Heart right ventricle (tissue), 2 donors: ENCODE measurements around a stretch of chr12.

DNA sequence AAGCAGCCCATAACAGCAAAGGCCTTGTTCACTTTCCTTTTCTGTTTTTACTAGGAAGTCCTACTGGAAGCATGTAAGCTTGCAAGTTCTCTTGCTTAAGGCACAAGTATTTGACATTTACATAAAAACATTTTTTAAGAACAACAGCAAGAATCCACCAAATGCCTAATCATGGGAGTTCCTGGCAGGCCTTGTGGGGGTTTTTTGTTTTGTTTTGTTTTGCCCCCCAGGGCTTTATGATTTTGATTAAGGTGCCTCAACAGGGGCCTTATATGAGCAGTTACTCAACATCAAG lies 50.7 kb upstream of the PRB2 start:
- PRO-cap, 2 experiments, result no peak in any of the 2 experiments

- PRO-cap, 2 experiments, result peak in 1 of 2 experiments; most common plus-strand start chr12:11651339 (in 1); most common minus-strand start chr12:11651269 (in 1)
Measured at GRCh38 chr12:11650794-11651600, 1.5 kb downstream of the ETV6 start.

- PRO-cap, 2 experiments, result no peak in any of the 2 experiments
Measured at GRCh38 chr12:11662775-11663207, 13.3 kb downstream of the ETV6 start.

GRCh38 chr12:11730776-11731182 lies 81.3 kb downstream of the ETV6 start:
- PRO-cap, 2 experiments, result no peak in any of the 2 experiments

DNA sequence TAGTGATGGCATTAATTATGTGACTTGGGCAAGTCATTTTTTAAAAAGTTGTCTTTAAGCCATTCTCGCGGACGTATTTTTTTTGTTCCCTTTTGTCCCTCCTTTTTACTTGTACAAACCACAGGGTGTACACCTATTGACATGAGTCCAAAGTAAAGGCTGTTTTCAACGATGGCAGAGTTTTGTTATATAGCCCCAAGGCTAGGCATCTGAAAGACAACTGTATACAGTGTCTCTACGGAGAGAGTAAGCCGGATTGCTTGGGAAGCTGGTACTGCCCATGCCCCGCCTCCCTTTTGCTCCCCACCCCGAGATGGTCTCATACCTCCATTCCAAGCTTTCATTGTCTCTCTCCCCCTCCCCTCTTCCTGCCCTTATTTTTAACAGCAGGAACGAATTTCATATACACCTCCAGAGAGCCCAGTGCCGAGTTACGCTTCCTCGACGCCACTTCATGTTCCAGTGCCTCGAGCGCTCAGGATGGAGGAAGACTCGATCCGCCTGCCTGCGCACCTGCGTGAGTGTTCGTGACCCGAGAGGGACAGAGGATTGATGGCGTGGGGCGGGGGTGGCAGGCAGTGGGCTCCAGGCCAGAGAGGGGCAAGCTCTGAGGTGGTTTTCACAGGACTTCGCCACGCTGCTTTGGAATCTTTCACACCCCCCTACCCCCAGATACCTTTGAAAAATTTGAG lies 102.7 kb downstream of the ETV6 start:
- PRO-cap, 2 experiments, result no peak in any of the 2 experiments

GRCh38 chr12:11752755-11753566 lies 103.5 kb downstream of the ETV6 start:
- PRO-cap, 2 experiments, result no peak in any of the 2 experiments

- PRO-cap, 2 experiments, result no peak in any of the 2 experiments
Measured at GRCh38 chr12:11761871-11762590, 112.6 kb downstream of the ETV6 start.

GRCh38 chr12:11763047-11763534 lies 113.6 kb downstream of the ETV6 start:
- PRO-cap, 2 experiments, result no peak in any of the 2 experiments

DNA sequence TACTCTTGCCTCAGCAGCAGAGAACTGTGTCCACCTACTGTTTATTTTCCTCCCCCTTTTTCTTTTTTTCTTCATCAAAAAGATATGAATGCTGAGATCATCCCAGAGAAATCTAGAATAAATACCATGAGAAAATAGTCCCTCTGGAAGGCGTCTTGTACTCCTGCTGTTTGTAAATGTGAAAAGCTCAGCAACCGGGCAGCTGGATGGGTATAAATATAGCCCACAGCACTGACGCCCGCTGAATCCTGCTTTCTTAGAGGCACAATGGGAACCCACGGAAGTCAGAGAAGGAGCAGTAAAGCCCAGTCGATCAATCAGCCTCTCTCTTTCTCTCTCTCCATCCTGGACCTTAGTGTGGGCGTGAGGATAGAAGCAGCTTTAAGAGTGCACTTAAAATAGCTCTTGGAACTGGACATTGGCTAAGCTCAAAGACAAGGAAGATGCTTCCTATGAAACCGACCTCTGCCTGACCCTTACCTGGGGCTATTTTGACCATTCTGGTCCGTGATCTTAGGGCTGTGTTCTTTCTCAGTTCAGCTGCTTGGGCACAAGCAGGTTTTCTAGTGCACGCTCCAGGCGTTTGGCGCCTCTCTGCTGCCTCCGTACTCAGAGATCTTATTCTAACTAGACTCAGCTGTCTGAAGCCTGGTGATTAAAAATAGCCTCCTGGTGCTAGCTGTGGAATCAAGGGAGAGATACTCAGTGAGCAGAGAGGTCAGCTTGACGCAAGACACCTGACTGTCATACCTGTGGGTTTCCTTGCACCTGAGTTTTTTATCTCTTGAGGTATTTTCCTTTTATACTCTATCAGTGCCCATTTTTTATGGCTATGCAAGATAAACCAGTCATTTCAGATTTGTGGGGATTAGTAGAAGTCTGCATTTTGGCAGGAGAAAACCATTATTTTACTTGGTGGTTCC lies 144.6 kb downstream of the ETV6 start:
- PRO-cap, 2 experiments, result peak in 2 of 2 experiments; most common plus-strand start position 244 of the sequence (in 1); most common minus-strand start position 596 of the sequence (in 2)

GRCh38 chr12:11838343-11838850 lies 188.9 kb downstream of the ETV6 start:
- PRO-cap, 2 experiments, result peak in 1 of 2 experiments; most common plus-strand start chr12:11838669 (in 1)

DNA sequence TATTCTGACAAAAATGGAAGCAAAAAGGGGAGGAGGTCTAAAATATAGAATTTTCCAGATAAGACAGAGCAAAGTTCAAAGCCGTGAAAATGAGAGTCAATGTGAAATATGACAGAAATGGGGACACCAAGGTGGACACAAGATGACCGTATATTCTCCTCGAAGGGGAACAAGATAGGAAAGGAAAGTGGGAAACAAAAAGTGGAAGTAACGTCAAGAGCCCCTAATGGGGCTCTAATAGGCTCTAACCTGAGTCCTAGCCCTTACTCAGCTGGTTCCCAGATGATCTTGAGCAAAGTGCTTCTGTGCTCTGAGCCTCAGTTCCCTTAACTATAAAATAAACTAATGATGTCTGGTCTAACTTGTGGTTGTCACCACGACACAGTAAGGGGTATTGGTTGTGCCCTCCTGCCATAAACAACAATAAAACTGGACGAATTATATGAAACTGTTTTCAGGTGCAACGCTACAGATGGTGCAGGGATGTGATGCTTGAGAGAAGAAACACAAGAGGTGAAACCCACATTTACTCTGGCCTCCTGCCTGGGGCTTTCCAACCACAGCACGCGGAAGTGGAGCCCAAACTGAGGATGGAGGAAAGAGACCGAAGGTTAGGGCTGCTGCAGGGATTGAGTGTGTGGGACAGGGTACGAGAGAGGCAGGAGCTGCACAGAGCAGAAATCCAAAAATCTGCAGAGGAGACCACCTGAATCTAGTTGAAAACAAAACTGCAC lies 45.8 kb upstream of the BCL2L14 start:
- PRO-cap, 2 experiments, result no peak in any of the 2 experiments

- PRO-cap, 2 experiments, result no peak in any of the 2 experiments
Measured at GRCh38 chr12:12399816-12400193, 42.9 kb downstream of the BORCS5 start.

DNA sequence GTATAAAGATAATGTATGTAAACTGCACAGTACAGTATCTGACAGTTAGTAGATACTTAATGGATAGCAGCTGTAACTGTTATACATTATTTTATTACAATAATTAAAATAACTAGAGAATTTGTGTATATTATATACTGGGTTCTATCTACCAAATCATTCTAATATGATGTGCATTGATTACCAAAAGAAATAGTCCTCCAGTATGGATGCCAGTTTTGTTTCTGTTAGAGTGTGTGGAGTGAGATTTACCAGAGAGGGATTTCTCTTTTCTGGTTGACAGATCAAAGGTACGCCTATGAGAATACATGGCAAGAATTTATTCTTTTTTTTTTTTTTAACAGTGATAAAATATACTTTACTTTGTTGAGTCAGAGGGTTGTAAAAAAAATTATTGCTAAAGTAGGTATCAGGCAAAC lies 94.0 kb downstream of the BORCS5 start:
- PRO-cap, 2 experiments, result no peak in any of the 2 experiments

DNA sequence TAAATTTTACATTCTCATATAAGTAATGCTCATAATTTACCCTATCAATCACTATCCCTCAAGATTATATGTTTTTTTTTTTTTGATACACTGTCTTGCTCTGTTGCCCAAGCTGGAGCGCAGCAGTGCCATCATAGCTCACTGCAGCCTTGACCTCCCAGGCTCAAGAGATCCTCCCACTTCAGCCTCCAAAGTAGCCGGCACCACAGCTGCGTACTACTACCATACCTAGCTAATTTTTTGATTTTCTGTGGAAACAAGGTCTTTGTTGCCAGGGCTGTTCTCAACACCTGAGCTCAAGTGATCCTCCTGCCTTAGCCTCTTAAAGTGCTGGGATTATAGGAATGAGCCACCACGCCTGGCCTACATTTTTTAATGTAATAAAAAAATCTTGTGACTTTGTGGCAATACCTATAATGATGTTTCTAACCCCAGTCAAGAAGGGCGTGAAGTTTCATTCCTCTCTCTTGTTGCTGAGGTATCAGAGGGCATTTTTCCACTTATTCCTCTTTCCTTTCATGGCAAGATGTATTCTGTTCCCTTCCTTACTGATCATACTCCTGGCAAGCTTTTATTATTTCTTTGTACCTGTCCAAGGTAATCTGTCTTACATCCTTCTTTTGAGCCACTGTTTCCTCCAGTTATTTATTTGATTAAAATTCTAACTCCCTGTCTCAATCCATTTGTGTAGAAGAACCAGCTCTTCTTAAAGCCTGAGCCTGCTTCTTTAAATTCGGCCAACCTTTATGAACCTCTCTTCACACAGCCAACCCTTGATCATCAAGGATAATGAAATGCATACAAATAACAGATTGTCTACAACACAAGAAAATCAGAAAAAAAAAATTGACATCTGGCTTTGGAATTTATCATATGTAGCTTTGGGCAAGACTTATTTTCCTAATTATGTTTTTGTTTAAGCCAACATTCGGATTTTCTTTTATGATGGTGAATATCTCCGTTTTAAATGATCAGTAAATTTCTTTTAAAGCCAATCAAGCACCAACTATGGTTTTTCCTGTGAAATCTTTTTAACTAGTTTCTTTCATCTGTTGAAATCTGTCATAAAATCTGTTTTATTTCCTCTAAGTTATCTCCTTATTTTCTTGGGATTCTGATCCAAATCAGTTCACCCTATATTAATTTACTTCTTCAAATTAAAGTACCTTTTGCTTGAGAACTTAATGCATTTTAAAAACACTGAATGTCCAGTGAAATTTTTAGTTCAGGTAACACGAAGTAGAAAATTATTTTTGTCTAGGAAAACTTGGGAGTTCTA lies 3.9 kb downstream of the DUSP16 start:
- PRO-cap, 2 experiments, result no peak in any of the 2 experiments

DNA sequence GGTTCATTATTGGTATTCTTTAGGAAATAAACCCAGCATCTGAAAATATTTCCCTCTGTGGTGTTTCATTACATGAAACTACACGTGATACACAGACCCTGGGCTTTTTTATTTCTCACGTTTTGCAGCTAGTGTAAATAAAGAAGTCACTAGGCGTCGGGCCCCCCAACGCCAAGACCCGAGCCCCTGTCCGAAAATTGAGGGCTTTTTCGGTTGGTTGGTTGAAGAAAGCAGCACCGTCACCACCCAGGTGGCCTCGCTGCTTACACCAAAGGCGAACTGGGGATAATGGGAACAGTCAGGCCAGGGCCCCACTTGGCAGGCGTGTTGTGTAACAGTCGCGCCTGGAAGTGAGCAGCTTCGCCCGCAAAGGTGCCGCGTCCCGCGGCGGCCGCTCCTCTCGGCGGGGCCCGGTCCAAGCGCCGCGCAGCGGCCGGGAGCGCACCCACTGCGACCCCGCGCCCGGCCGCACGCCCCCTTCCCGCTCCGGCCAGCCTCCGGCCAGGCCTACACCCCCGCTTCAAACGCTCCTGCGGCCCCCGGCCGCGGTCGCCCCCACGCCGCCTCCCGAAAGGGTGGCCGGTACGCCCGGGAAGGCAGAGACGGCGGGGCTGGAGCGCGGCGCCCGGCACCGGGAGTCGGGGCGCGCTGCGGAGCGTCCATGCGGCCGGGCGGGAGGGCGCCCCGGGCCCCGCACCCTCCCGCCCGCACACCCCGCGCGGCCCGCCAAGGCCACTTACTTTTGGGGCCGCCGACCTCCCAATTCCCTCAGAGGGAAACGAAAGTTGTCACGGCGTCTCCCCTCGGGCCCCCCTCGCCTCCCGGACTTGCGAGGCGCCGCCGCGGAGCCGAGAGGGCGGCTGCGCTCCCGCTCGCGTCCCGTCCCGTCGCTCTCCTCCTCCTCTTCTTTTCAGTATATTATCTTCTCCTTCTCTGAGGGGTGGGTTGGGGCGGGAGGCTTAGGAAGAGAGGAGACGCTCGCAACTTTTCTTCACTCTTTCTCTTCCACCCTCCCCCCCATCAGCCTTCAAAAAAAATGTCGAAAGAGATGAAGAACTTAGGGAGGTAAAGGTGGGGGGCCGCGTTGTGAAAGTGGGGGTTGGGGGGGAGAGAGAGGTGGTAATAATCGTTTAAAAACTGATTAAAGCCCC lies 911 bp downstream of the DUSP16 start:
- PRO-cap, 2 experiments, result peak in 2 of 2 experiments; most common plus-strand start position 523 of the sequence (in 1); most common minus-strand start position 281 of the sequence (in 1)

- PRO-cap, 2 experiments, result no peak in any of the 2 experiments
Measured at GRCh38 chr12:12600656-12601293, 10.9 kb upstream of the CREBL2 start.

- PRO-cap, 2 experiments, result no peak in any of the 2 experiments
Measured at GRCh38 chr12:12684240-12685190, 11.5 kb downstream of the GPR19 start.

DNA sequence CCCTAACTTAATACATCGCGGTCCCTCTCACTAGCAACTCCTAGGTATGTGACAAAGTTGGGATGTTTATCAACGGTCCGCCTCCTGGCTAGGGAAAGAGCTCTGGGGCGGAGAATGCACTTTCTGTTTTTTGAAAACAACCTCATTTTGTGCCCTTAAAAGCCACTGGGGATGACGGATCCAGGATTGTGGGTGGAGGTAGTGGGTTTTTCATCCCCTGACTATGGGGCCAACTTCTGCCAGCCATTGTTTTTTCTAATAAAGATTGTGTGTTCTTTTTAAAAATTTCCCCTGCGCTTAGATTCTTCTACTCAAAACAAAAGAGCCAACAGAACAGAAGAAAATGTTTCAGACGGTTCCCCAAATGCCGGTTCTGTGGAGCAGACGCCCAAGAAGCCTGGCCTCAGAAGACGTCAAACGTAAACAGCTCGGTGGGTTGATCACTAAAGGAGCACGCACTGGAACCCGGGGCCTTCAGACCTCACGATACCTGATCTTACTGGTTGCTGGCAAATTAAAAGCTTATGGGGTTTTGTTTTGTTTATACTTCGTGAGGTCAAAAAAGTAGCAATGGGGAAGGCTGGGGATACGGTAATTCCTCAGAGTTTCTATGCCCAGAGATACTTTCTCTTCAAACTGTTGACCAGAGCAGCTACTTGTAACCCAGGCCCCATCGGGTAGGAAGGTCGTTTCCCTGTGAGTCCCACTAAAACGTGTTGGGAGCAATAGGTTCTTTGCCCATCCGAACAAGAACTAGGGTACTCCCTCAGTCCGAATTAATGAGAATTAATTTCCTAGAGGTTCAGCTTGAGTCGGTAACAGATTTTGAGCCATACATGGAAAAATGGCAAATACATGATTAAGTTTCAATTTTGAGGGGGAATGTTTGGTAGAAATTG lies 1.6 kb downstream of the CDKN1B start:
- PRO-cap, 2 experiments, result peak in 1 of 2 experiments; most common plus-strand start position 147 of the sequence (in 1); most common minus-strand start position 42 of the sequence (in 1)

DNA sequence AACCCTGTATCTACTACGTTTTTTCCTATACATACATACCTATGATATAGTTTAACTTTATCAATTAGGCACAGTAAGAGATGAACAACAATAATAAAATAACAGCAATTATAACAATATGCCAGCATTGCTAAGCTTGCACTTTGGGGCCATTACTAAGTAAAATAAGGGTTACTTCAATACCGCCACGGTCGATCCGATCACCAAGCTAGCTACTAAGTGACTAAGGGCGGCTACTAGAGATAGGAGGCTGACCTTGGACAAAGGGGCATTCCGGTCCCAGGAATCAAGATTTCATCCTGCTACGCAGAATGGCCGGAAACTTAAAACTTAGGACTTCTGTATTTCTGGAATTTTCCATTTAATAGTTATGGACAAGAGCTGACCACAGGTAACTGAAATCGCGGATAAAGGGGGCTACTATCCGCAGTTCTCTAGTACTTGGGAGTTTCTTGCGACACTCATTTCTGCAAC lies 811 bp downstream of the HEBP1 start:
- PRO-cap, 2 experiments, result peak in 1 of 2 experiments; most common plus-strand start position 271 of the sequence (in 1)

DNA sequence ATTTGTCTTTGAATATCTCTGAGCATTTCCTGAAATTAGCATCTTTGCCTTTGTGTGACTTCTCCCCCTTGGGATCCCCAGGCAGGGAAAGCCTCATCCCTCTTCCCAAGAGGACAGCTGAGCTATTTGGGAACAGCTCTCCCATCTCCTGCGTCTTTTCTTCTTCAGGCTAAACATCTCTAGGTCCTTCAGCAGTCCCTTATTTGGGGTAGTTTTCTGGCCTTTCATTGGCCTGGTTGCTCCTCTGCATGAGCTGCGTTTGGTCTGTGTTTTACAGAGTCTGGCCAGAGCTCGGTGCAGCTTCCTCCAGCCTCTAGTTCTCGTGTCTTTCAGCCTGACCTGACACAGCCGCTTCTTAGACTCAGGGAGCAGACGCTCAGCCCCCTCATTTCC lies 13.4 kb upstream of the GSG1 start:
- PRO-cap, 2 experiments, result no peak in any of the 2 experiments